UCH-1 (cell line): ENCODE measurements around the genes GNAL and CIDEA.

- RRBS = no CpG with 5 or more reads among the region's 7 CpGs
Measured at GRCh38 chr18:10424322-10425002, 30.0 kb upstream of the APCDD1 start.

GRCh38 chr18:10453095-10453573 lies 1.3 kb upstream of the APCDD1 start:
- RRBS = no CpG with 5 or more reads among the region's 5 CpGs

- RRBS = no CpG with 5 or more reads among the region's 4 CpGs
Measured at GRCh38 chr18:10555710-10556319, 30.0 kb downstream of the NAPG start.

- RRBS = no CpG with 5 or more reads among the region's 6 CpGs
Measured at GRCh38 chr18:10560148-10560413, 34.3 kb downstream of the NAPG start.

DNA sequence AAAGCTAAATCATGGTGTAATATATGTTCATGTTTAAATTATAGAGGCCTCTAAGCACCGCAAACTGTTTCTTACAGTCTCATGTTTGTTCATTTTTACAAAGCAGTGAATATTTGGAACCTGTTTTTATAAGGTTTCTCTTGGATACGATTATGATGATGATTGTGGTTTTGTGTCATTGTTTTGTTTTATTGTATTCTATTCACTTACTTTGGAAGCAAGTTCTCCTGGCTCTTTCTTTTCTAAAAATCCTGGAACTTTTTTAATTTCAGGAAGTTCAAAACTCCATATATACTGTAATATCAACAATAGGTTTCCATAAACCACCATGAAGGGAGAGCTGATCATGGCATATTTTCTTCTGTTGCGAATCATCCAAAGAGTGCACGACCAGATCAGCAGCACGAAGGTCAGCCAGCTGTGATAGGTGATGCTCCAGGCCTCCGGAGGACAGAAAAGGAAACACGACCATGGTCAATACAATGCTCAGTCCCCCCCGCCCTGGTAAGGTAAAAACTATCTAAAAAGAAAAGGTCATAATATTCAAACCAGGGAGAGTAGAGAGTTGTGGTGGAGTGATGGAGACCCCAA lies 268.8 kb downstream of the NAPG start:
- RRBS = no CpG with 5 or more reads among the region's 8 CpGs

DNA sequence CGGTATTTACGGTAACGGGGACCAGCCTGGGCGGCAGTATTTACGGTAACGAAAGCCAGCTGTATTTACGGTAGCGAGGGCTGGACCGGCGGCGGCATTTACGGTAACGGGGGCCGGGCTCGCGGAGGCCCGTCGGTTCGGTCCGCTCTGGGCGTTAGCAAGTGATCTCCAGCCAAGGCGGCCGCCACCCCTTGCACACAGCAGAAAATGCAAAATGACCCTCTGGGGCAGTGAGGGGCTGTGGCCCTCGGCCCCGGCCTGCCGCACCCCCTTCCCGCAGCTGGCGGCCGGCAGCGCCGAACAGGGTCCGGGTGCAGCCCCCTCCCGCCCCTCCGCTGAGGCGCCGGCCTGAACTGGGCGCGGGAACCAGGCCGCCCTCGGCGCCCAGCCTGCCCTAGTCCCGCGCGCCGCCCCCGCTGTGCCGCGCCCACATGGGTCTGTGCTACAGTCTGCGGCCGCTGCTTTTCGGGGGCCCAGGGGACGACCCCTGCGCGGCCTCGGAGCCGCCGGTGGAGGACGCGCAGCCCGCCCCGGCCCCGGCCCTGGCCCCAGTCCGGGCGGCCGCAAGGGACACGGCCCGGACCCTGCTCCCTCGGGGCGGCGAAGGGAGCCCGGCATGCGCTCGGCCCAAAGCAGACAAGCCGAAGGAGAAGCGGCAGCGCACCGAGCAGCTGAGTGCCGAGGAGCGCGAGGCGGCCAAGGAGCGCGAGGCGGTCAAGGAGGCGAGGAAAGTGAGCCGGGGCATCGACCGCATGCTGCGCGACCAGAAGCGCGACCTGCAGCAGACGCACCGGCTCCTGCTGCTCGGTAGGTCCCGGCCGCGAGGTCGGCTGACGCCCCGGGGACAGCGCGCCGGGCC lies at the start of gene GNAL:
Gene GNAL (plus strand): TSS at position 132 of the 859 bp plus-strand sequence.
- RRBS = 6% methylated on average over 14 of the region's 104 CpGs

- RRBS = no CpG with 5 or more reads among the region's 8 CpGs
Measured at GRCh38 chr18:11807897-11808744, 43.1 kb upstream of the CHMP1B start.

DNA sequence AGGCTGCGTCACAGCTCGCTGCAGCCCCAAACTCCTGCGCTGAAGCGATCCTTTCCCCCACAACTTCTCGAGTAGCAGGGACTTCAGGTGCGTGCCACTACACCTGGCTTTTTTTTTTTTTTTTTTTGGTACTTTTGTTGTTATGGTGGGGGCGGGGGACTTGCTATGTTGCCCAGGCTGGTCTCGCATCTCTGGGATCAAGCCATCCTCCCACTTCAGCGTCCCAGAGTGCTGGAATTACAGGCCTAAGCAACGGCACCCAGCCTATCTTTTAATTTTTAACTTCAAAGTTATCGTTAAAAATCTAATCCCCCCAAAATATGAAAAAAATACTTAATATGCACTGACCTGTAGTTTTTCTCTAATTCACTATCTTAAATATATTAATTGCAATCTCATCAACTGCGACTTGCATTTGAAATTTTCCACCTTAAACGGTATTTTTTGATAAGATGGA lies 541 bp downstream of the MPPE1 start:
- RRBS = no CpG with 5 or more reads among the region's 13 CpGs

- RRBS = no CpG with 5 or more reads among the region's 13 CpGs
Measured at GRCh38 chr18:11955115-11956185, 25.9 kb upstream of the IMPA2 start.

DNA sequence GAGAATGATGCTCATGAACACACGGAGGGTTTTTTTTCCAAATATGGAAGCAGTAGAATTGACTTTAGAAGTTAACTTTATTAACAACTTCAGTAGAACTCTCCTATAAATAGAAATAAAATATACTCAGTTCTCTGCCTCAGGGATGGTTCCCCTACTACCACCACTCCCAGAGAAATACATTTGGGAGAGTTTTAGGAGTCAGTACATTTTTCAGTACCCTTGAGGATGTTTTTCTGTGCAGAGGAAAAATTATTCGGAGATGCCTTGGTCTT lies 16.9 kb upstream of the IMPA2 start:
- RRBS = no CpG with 5 or more reads among the region's 2 CpGs

DNA sequence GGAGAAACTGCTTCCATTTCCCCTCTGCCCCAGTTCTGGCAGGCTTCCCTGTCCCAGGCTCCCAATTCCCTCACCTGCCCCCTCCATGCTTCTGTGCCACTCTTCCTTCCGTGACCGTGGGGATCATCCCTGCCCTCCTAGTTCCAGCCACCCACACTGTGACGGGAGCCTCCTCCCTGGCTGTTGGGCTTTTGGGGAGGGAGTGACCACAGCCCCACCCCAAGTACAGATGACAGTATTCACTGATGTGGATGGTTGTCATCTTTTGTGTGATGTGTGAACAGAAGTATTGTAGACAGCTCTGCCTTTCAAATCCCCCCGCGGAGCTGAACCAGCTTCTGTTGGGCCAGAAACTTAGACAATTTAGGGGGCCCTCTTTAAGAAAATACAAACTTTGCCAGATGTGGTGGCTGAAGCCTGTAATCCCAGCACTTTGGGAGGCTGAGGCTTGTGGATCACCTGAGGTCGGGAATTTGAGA lies 2.9 kb downstream of the IMPA2 start:
- RRBS = no CpG with 5 or more reads among the region's 6 CpGs

DNA sequence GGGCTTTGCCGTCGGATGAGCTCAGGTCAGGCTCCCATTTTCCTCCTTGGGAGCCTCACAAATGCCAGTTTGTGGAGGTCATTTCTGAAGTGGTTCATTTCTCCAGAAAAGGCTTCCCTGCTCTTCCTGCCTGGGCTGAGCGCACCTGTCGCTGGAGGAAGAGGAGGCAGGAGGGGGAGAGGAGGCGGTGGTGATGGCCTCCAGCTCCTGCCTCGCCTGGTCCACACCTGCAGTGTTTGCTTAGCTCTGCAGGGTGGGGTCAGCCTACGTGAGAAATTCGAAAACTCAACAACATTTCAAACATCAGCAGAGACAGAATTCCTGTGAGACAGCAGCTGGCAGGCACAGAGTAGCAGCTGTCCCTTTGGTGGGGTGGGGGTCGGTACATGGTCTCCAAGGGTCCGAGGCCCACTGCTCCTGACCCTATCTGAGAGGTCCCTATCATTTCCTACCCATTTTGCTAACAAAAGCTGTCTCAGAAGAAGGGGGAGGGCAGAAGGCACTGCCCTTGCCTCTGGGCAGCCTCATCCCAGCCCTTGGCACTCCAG lies 7.9 kb downstream of the IMPA2 start:
- RRBS = no CpG with 5 or more reads among the region's 10 CpGs

GRCh38 chr18:12015657-12016223 lies 34.4 kb downstream of the IMPA2 start:
- RRBS = no CpG with 5 or more reads among the region's 6 CpGs

DNA sequence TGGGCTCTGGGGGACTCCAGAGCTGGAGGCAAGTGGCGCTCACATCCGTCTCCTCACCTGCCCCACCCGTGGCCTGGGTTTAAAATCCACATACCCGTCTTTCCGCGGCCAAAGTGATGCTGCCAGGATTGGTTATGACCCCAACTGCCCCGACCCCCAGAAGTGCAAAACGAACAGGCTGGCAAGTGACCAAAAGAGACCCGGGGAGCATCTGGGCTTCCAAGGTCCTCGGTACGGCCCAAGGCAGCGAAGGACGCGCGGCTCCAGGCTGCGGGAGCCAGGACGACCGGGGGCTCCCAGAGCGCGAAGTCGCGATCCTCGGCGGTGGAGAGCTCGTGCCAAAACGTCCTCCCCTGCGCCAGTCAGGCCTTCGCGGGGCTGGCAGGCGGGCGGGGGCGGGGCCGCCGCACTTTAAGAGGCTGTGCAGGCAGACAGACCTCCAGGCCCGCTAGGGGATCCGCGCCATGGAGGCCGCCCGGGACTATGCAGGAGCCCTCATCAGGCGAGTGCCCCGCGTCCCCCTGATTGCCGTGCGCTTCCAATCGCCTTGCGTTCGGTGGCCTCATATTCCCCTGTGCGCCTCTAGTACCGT lies at the start of gene CIDEA:
Gene CIDEA (plus strand): TSS at position 442 of the 592 bp plus-strand sequence.
- RRBS = 18% methylated on average over 9 of the region's 49 CpGs

- RRBS = no CpG with 5 or more reads among the region's 2 CpGs
Measured at GRCh38 chr18:12372897-12373420, 4.1 kb downstream of the AFG3L2 start.

DNA sequence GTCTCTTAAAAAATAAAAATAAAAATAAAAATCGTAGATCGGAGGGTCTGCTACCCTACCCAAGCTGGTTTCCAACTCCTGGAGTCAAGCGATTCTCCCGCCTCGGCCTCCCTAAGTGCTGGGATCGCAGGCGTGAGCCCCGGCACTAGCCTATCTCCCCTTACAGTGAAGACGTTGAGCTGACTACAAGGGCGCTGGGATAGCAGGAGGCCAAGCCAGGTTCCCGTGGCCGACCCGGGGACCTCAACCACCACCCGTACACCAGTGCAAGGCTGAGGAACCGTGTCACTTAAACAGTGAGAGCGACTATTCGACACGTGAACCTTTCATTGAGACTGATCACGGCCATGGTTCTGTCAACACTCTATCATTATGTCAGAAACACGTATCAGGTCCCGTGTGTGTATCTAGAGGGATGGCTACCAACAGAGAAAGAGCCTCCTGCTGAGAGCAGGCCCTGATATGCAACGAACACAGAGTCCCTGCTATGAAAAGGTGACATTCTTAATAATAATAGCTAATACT lies 989 bp downstream of the AFG3L2 start:
- RRBS = 32% methylated on average over 5 of the region's 22 CpGs

DNA sequence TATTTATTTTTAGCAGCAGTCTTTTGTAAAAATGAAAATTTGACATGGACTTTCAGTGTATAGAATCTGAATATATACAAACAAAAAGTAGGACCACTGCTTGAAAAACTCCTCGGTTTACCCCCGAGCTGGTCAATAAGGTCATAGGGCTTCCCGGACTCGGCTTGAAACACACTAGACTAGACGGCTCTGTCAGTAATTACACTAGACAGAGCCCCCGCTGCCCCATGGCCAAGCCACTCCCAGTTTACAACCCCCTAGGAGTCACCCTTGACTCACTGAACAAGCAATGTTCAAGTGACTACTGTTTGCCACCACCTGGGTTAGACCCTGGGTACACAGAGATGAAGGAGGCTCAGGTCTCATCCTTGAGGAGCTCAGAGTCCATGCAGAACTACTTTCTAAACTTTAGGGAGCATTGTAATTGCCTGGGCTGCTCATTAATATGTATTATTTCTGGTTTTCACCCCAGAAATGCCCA lies 13.8 kb upstream of the PRELID3A start:
- RRBS = no CpG with 5 or more reads among the region's 6 CpGs

DNA sequence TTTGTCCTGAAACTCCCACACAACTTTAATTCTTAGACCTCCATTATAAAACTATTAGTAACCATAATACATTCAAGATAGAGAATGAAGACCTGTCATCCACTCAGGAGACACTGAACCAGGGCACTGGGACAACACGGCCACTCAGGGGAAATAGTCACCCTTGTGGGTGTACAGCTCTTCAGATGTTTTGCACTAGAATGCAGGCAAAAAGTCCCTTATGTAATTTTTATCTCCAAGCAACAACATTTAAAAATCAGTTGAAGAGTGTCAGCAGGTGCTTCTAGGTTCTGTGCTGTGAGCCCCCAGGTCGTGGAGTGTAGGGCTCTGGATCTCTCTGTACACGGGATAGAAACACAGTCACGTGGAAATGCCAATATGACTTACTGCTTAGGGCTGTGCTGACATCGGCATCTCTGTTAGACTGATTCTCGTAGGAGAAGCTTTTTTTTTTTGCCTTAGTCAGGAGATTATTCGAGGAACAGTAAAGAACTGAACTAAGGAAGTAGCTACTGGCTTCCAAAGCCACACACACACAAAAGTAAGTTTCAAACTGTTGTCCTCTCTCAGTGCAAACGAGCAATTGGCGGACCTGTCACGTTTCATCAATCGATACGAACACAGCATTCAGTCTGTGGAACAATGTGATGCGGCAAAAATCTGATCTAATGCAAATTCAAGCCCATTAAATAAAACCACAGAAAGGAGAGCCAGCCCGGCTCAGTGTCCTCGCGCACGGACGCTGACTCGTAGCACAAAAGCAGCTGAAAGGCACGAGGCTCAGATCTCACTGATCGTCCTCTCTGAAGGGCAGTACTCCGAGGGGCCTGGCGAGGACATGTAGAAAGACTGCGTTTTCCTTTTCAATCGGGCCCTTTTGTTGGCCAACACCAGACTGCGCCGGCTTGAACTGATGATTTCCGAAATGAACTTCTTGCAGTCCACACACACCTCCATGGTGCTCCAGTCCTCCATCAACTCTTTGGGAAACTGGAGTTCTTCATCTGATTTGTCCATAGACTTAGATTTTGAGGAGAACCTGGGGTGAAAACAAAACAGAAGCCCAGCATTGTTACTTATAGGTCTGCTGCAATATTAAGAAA lies 41.5 kb downstream of the PRELID3A start:
- RRBS = no CpG with 5 or more reads among the region's 28 CpGs

DNA sequence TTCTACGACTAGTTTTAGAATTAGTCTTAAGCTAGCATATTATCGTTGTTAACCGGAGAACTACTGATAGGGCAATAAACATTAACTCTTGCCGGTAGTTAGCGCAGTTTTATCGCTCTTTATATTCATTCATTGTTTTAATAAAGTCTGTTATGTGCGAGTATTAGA lies 522 bp downstream of the PSMG2 start:
- RRBS = 0% methylated on average over 1 of the region's 7 CpGs

GRCh38 chr18:12777407-12778024 lies 74.7 kb downstream of the PSMG2 start:
- RRBS = 42% methylated on average over 19 of the region's 47 CpGs